Lower leg skin (tissue), 2 donors: ENCODE results near the genes RXFP3, IL7R and RANBP3L.

DNA sequence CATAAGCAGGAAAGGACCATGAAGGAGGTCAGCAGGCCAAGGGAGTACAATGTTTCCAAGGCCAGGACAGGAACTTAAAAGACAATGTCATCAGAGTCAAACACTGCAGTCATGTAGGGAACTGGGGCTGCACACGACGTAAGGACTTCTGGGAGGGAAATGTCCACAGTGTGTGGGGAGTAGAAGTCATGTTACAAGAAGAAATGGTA is 61.5 kb downstream of the MTMR12 start:
- PRO-cap: no peak
- RAMPAGE, long total RNA, 2 experiments: no peak in any of the 2 experiments

DNA sequence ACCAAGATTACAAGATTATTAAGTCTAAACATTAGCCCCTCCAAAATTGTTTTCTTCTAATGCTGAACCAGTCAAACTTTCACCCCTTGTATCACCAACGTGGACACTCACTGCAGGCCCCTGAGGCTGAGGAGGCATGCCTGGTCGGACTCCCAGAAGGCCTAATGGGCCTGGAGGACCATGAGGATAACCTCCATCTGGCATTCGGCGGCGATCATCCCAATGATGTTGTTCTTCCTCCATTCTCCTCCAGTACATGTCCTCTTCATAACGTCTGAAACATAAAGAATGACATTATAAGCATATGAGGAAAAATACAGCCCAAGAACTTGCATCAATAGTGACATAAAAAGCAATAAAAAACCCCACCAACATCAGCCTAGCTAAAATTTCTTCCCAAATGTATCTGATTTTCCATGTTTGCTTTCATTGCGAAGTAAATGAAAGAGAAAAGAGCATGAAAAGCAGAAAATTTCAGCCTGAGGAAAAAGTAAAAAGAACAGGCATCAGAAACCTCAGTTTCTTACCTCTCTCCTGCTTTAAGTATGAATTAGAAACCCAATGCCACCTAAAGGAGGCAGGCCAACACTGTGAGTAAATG is 54.3 kb downstream of the ZFR start:
- PRO-cap: no peak
- RAMPAGE, long total RNA, 2 experiments: no peak in any of the 2 experiments

- PRO-cap: no peak
- RAMPAGE, long total RNA, 2 experiments: start-site peak on the plus strand in 2 of 2 experiments, at chr5:32712270-32712395 at its widest, 16 to 133 reads per replicate
Measured at GRCh38 chr5:32711634-32712726, 859 bp downstream of the NPR3 start.

GRCh38 chr5:33936028-33936401 is at the start of gene RXFP3:
TSS of gene RXFP3 (plus strand) at chr5:33936386.
- PRO-cap: no peak
- RAMPAGE, long total RNA, 2 experiments: no peak in any of the 2 experiments

DNA sequence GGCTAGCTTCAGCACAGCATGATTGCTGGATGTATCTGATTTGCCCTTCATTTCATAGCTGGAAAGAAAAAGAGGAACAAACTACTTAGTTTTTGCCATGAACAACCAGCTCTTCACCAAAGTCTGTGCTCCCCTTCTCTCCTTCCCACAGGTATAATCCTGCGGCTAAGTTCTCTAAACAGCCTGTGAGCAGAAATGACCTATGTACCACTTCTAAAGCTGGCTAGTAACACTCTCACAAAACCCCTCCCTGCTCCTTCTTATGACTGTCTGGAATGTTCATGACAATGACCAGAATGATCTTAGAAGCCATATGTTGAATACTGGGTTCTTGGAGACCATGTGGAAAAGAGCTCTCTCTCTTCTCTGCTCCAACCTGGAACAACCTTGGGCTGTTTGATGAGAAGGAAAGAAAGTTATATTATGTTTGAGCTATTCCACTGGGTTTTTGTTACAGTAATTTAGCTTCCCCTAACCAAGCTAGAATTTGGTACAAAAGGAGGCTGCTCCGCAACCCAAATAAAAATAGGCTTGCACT is 12.9 kb upstream of the AMACR start:
- PRO-cap: no peak
- RAMPAGE, long total RNA, 2 experiments: no peak in any of the 2 experiments

- PRO-cap: no peak
- RAMPAGE, long total RNA, 2 experiments: no peak in any of the 2 experiments
Measured at GRCh38 chr5:34657516-34658015, 1.4 kb downstream of the RAI14 start.

- PRO-cap: no peak
- RAMPAGE, long total RNA, 2 experiments: no peak in any of the 2 experiments
Measured at GRCh38 chr5:34936041-34936315, 6.6 kb downstream of the DNAJC21 start.

GRCh38 chr5:34954542-34955235 is 25.3 kb downstream of the DNAJC21 start:
- PRO-cap: no peak
- RAMPAGE, long total RNA, 2 experiments: no peak in any of the 2 experiments

DNA sequence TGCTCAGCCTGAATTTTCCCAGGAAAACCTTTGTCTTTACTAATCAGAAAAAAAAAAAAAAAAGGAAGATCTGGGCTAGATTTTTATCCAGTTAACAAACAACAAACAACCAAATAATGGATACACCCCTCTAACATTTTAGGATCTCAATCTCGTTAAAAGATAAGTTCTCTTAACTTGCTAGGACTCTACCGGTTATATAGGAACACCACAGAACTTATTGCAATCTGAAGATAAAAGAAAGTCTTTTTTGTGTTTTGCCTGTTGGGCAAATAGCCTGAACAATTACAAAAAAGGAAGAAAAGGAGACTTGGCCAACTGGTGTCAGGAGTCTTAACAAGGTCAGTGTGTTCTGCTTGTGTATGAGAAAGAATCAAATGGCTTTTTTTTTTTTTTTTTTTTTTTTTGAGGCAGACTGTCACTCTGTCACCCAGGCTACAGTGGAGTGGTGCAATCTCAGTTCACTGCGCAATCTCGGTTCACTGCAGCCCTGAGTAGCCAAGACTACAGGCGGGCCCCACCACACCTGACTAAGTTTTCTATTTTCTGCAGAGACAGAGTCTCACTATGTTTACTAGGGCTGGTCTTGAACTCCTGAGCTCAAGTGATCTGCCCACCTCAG is 3.2 kb upstream of the IL7R start:
- PRO-cap: bidirectional peak, plus-strand start at position 433 of the sequence, minus-strand start at position 347 of the sequence
- RAMPAGE, long total RNA, 2 experiments: no peak in any of the 2 experiments

DNA sequence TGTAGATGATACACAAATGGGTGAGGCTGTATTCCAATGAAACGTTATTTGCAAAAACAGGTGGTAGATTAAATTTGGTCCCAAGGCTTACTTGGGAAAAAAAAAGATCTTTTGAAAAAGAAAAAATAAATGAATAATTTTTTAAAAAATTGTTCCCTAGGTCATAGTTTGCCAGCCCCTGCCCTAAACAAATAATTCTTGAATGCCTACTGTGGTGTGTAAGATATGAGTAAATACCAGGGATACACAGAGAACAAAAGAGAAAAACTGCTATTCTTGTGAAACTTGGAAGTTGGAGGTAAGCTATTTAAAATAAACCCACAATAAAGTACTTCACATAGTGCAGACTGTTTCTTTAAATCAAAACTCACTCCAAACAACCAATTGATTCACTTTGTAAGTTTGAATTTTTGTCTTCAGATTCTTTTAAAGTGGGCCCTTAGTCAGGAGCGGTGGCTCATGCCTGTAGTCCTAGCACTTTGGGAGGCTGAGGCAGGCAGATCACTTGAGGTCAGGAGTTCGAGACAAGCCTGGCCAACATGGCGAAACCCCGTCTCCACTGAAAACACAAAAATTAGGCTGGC is 727 bp upstream of the IL7R start:
- PRO-cap: no peak
- RAMPAGE, long total RNA, 2 experiments: no peak in any of the 2 experiments

GRCh38 chr5:35856550-35857410 is at the start of gene IL7R:
TSS of gene IL7R (plus strand) at chr5:35856891.
- PRO-cap: no peak
- RAMPAGE, long total RNA, 2 experiments: start-site peak on the plus strand in 1 of 2 experiments, at chr5:35856892-35856922 at its widest, 9 reads per replicate

DNA sequence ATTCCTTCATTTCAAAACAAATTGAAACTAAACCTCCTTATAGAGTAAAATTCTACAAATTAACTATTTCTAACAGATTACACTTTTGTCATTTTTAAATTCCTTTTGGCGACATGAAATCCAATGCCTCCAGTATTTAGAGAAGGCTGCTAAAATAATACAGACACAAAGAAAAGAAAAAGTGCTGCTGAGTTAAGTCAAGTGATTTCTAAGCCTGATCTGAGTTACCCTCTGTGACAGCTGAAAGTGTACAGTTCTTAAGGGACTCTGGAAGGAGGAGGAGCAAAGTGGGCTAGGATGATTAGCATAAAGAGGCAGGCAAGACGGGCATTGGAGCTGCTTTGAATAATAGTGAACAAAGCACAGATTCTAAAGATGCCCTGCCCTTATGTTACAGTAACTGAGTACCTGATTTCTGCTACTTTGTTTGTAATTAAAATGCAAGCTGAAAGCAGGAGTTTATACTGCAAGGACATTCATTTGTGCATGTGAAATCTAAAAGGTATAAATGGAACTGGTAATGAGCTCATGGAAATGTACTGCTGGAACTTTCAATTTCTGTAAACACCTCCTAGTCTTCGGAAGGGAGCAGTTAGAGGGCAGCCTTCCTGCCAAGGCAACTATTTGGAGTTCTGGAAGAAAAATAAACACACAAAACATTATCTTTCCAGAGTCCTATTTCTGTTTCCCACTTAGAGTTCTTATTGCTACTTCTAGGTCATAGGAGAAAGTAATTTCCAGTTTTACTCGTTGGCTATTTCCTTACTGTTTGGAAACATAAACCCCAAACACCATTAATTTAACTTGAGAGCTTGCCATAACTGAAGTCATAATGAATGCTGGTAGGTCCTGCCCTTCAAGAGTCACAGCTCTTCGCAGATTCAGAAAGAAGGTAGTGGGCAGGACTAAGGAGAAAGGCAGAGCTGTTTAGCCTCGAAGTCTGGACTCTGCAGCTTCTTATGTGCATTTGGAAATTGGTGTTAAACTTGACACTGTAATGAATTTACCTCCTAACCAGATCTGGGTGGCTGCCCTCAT is at the start of gene RANBP3L:
Gene RANBP3L, minus strand, starts transcription at position 235 of the 1,038 bp plus-strand sequence.
- PRO-cap: no peak
- RAMPAGE, long total RNA, 2 experiments: no peak in any of the 2 experiments

- PRO-cap: no peak
- RAMPAGE, long total RNA, 2 experiments: no peak in any of the 2 experiments
Measured at GRCh38 chr5:36305358-36306069, 3.8 kb upstream of the RANBP3L start.

GRCh38 chr5:36652292-36652761 is 45.9 kb downstream of the SLC1A3 start:
- PRO-cap: no peak
- RAMPAGE, long total RNA, 2 experiments: no peak in any of the 2 experiments

DNA sequence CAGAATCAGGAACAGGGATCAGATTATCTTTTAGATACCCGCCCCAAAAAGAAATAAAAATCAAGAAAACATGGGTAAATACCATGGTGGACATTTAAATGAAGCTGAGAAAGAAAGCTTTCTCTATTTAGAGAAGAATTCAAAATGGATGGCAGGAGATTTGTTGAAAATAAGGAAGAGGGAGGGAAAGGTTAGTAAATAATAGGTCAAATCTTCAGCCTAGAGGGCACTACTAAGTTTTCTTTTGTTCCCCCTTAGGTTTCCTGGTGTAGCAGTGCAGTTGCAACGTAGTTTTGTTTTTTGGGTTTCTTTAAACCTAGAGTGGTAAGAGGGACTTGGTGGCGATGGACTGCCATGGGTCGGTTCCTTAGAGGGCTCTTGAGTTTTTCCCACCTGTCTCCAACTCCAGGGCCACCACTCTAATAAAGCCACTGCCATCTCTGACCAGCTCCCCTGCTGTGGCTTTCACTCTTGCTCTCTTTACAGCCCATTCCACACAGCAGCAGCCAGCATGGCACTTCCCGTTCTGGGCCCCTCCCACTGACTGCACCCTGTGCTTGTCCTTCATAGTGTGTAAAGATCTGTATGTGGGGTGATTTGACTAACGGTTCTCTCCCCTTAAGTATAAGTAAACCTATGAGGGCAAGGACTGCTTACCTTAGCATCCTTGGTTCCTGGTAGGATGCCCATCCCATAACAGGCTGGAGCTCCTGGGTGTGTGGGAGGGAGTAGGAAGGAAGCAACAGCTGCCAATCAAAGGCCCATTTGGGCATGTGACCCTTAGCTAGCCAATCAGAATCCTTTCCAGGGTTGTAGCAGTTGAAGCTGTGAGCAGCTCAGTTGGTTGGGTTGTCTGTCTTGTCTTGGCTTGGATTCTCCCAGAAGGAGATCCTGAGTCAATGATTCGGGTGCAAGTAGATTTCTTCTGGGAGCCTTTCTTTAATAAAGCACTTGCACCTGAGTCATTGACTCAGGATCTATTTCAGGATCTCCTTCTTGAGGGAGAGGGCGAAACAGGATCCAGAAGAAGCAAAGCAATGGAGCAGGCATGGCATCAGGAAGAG is 118.4 kb downstream of the SLC1A3 start:
- PRO-cap: no peak
- RAMPAGE, long total RNA, 2 experiments: no peak in any of the 2 experiments

- PRO-cap: bidirectional peak, plus-strand start at chr5:36876779, minus-strand start at chr5:36876694
- RAMPAGE, long total RNA, 2 experiments: no peak in any of the 2 experiments
Measured at GRCh38 chr5:36876511-36876728, 149 bp upstream of the NIPBL start.

DNA sequence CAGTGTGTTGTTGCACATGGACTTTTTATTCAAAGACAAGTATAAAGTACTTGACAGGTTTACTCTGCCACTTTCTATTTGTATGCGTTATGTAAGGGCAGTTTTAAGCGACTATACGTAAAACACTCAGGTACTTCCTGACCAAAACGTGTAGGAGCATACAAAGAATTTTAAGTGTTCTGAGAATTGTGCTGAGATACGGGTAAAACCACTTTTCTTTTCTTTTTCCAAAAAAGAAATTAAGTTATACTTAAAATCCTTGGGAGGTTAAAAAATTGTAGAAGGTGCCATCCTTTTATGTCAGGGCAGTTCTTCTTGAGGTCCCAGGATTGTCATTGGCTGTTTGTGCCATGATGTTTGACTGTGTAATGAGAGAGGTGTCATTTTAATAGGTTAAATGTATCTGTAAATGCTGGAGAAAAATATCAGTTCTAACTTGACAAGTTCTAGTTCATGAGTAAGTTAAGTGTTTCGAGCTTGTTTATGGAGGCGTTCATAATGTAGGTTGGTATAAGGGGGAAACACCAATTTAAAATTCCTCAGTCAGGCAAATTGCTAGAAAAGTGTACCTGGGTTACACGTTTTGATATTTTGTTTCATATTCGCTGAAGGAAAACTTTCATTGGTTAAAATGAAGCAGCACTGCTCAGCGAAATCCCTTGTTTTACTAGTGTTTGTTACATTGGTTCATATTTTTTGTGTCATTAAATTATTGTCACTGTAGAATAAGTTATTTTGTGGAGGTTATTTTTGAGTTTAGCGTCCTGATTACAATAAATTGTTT is 1.5 kb downstream of the NIPBL start:
- PRO-cap: unidirectional peak, minus-strand start at position 331 of the sequence
- RAMPAGE, long total RNA, 2 experiments: no peak in any of the 2 experiments

GRCh38 chr5:36975622-36976543 is 99.3 kb downstream of the NIPBL start:
- PRO-cap: no peak
- RAMPAGE, long total RNA, 2 experiments: no peak in any of the 2 experiments

- PRO-cap: no peak
- RAMPAGE, long total RNA, 2 experiments: no peak in any of the 2 experiments
Measured at GRCh38 chr5:37064616-37064914, 184.6 kb downstream of the CPLANE1 start.

GRCh38 chr5:37838881-37839386 is 907 bp downstream of the GDNF start:
- PRO-cap: no peak
- RAMPAGE, long total RNA, 2 experiments: no peak in any of the 2 experiments